Smooth muscle cell (in vitro differentiated cells): ENCODE measurements around a stretch of chr17.

DNA sequence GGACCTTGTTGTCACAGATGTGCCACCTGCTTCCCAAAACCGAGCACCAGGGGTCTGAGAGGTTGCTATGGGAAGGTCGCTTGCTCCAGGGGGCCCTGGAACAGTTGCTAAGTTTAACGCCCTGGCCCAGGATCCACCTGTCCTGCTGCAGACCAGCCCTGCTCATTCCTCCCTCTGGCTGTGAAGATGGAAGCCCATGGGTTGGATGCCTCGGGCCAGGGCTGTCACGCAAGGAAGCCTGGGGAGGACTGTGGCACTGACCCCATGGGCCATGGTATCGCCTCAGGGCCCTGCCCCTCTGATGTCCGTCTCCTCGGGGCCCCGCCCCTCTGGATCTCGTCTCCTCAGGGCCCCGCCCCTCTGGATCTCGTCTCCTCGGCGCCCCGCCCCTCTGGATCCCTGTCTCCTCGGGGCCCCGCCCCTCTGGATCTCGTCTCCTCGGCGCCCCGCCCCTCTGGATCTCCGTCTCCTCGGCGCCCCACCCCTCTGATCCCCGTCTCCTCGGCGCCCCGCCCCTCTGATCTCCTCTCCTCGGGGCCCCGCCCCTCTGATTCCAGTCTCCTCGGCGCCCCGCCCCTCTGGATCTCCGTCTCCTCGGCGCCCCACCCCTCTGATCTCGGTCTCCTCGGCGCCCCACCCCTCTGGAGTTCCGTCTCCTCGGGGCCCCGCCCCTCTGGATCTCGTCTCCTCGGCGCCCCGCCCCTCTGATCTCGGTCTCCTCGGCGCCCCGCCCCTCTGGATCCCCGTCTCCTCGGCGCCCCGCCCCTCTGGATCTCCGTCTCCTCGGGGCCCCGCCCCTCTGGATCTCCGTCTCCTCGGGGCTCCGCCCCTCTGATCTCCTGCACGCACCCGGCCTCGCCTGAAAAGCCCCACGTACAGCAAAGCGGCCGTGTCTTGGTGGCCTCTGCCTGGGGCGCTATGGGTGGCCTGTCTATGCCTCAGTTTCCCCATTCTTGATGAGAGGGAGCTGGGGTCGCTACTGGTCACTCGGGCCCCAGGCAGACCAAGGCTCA is 24.0 kb downstream of the METRNL start:
- RAMPAGE, long total RNA = no peak

GRCh38 chr17:83105866-83106412 is 26.5 kb downstream of the METRNL start:
- RAMPAGE, long total RNA = no peak

- RAMPAGE, long total RNA = no peak
These were observed 29.1 kb downstream of the METRNL start for GRCh38 chr17:83108538-83108833.

DNA sequence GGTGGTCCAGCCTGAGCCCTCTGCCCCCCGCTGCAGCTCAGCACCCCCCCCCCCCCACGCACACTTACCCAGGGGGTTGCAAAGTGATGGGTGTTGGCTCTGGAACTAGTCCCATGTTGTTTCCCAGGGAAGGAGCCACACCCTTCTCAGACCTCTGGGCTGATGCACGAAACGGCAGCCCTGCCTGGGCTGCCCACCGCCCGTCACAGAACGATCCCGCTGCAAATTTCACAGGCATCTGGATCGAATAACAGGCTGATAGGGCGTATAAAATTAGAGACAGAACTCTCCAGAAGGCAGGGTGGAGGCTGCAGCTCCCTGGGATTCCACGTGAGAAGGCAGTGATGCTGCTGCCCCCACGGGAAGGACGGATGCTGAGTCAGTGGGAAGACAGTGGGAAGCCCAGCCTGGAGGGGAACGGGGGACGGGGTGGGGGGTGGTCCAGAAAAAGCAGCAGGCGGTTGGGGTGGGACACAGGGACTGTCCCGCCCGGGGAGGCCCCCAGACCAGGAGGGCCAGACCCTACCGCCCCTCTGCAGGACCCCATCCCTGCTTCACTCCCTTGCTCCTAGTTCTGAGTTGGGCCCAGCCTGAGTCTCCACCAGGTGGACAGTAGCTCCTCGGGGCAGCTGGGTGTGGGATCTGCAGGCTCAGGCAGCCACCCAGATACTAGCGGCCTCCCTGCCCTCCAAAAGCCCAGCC is 117.6 kb downstream of the METRNL start:
- RAMPAGE, long total RNA = no peak